Daoy (cell line): Measurements from ENCODE around the genes ARHGAP28 and LRRC30.

DNA sequence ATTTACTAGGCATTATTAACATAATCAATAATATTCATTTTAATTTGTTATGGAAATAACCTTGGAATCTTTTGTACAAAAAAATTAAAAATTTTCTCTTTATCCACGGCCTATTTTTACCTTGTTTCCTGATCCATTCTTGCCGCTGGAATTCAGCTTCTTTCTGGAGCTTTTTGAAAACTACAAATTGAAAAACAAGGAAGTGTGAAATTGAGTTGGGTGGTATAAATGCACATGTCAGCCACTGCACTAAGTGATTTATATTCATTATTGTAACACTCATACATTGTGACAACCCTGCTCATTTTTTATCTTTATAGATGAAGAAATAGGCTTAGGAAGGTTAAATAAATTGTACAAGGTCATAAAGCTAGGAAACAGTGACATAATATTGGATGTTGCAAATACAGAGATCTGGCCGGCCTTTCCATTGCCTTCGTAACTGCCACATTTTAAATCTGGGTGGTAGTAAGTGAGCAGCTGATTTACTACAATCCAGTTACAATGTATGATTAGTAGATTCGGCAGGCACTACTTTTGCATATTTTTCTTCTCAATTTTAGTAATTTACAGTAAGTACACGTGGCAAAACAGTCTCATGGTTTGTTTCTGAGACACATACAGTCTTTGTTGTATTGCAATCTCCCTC lies 76.6 kb upstream of the LPIN2 start:
- RAMPAGE, long total RNA = no peak

DNA sequence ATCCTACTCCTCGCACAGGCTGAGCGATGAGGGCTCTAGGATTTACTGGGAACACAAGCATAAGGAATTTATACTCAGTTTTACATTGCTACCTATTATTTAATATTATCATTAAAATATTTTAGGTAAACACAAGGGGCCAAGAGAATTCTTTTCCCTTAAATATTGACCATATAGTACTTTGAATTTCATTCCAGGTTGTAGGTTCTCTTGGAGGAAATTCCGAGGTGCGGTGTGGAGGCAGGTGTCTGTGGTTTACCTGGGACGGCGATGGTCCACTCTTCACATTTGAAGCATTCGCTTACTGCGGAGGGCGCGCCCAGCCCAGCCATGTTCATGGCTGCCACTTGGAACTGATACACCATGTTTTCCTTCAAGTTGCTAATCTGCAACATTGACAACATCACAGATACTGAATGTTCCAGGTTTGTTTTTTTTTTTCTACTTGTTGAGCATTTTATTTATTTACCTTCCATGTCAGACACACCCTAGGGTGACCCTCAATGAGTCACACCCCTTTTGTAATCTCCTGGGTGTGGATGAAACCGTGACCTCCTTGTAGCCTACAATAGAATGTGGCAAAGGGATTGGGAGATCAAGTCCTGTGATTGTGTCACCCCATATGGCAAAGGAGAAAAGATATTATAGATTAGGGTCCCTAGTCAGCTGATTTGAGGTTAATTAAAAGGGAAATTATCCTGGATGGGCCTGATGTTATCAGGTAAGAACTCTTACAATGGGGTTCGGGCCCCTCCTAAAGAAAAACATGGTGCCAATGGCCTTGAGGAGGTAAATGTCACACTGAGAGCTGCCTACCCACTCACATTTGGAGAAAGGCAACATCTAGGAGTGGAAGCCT lies 99.9 kb downstream of the MYOM1 start:
- RAMPAGE, long total RNA = no peak

GRCh38 chr18:3129322-3129593 lies 90.5 kb downstream of the MYOM1 start:
- RAMPAGE, long total RNA = no peak

DNA sequence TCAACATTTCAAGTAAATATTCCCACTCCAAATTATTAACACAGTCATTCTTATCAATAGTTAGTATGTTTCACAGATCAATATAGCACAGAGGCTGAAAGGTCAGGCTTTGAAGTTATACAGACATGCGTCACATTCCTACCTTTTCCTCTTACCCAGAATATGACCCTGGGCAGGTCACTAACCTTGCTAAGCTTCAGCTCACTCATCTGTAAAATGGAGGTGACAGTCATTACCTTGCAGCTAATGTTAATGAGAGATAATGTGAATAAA lies 13.8 kb upstream of the MYL12A start:
- RAMPAGE, long total RNA = no peak

GRCh38 chr18:3251752-3252793 lies 4.5 kb downstream of the MYL12A start:
- RAMPAGE, long total RNA = no peak

DNA sequence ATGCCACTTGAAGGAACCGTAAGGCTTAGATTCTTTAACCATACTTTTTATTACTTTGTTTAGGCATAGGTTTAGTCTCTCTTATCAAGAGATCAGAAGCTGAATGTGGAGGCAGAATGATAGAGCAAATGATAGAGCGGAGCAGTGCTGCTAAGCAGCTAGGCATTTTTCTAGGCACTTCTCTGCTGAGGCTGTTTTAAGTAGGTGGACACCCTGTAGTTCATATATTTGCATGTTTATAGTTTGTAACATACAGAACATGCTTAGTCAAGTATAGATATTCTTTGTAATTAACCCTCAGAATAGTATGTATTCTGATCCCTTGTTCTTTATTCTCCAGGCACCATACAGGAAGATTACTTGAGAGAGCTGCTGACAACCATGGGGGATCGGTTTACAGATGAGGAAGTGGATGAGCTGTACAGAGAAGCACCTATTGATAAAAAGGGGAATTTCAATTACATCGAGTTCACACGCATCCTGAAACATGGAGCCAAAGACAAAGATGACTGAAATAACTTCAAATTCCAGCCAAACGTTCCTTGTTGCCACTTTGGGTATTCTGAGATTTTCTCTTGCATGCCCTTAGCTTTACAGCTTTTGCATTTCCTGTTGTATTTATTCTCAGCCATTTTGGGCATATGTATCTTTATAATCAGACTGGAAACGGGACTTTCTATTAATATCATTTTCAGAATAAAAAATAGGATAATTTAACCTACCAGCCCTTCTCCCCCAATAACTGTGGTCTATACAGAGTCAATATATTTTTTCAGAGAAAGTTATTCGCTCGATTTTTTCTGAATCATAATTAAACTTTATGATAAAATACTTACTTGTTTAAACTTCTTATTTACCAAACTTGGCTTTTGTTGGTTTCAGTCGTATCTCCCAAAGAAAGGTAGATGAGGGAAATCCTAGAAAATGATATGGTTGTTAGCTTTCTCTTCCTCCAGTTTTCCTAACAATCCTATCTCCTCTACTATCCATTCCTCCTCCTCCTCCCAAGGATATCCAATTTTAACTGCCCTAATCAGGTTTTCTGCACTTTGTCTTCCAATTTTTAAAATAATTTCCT lies 6.2 kb upstream of the MYL12B start:
- RAMPAGE, long total RNA = no peak

GRCh38 chr18:3305125-3305889 lies 43.4 kb downstream of the MYL12B start:
- RAMPAGE, long total RNA = no peak

DNA sequence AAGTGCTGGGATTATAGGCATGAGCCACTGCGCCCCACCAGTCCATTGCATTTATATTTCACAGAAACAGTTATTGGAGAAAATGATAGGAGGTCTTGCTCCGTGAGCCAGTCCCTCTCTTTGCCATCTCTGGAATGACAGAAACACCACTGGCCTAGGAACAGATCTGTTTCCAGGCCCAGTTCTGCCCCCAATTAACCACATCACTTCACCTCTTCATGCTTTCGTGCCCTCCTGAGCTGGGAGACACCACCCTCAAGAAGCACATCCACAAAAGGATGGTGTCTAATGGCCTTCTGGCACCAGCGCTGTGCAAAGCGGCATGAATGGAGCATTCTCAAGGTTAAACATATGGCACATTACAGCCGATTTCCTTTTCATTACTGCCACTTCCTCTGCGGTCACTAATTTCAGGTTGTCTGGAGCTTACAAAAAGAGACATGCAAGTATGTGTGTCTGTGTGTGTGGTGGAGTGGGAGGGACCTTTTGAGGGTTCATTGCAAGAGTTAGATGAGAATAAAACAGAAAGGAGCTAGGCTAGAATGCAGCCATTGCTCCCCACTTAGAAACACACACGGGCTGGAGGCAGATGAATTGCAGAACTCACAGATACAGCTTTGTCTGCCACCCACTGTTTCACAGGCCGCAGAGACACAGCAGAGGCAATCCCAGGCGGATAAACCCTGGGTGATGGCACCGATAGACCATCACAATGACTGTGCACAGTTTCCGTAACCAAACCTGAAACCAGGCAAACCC lies 75.9 kb downstream of the TGIF1 start:
- RAMPAGE, long total RNA = no peak

GRCh38 chr18:3594035-3594816 lies 144.3 kb downstream of the TGIF1 start:
- RAMPAGE, long total RNA = no peak

DNA sequence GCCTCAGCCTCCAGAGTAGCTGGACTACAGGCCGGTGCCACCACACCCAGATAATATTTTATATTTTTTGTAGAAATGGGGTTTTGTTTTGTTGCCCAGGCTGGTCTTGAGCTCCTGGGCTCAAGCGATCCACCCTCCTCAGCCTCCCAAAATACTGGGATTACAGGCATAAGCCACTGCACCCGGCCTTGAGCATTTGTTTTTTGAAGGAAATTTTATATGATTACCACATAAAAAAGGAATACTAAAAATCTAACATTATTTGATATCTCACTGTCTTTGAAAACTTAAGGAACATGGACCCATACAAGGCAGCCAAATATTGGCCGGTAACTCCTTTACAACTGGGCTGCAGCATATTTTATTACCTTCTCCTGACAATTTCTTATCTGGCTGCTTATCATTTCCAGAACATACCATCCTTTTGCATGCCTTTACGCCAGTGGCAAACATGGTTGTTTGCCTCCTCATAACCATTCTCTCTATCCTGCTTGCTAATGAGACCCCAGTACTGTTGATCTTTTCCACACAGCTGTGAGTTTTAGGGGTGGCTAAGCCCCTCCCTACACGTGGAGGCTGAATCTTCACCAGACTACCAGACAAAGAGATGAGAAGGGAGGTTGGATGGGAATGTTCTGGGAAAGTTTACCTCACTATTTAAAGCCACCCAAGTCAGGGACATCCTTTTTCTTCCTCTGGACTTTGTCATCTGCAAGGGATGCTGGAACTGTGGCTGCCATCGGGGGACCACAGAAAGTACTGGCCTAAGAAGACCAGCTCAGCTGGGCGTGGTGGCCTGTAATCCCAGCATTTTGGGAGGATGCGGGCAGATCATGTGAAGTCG lies 157.5 kb downstream of the TGIF1 start:
- RAMPAGE, long total RNA = no peak

DNA sequence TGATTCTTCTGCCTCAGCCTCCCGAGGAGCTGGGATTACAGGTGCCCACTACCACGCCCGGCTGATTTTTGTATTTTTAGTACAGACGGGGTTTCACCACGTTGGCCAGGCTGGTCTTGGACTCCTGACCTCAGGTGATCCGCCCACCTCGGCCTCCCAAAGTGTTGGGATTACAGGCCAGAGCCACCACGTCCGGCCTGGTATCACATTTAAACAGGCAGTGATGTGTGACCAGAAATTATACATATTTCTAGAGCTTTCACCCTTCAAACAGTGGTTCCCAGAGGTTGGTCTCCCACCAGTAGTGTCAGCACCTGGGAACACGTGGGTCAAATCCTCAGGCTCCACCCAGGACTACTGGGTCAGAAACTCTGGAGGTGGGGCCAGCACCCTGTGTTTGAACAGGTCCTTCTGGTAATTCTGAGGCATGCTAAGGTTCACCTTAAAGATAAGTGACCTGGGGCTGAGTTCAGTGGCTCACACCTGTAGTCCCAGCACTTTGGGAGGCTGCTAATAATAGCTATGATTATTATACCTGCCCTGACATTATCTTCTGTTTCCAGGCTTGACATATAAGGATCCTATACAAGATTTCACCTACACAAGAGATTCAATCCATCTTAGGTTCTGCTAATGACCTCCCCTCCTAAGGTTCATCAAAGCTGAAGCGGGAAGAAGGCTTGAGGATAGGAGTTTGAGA lies 170.8 kb downstream of the TGIF1 start:
- RAMPAGE, long total RNA = no peak

GRCh38 chr18:3664848-3665276 lies 214.9 kb downstream of the TGIF1 start:
- RAMPAGE, long total RNA = no peak

DNA sequence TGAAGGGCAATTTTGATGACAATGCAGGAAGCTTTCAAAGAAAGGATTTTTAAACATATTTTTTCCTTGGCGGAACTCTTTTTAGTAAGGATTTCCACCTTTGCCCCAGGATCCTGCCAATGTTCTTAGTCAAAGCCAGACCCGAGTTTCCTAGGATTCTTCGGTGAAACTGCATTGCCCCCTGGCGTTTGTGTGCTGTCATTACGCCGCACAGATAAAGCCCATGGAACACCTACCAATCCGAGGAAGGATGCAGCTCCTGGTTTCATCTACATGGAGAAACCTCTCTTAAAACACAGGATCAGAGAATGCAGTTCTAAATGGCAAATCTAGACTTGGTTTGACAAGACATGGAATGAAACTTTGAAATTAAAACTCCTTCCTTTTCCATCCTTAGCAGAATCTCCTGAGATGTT lies 216.3 kb downstream of the TGIF1 start:
- RAMPAGE, long total RNA = no peak

GRCh38 chr18:3666990-3667505 lies 217.1 kb downstream of the TGIF1 start:
- RAMPAGE, long total RNA = no peak

DNA sequence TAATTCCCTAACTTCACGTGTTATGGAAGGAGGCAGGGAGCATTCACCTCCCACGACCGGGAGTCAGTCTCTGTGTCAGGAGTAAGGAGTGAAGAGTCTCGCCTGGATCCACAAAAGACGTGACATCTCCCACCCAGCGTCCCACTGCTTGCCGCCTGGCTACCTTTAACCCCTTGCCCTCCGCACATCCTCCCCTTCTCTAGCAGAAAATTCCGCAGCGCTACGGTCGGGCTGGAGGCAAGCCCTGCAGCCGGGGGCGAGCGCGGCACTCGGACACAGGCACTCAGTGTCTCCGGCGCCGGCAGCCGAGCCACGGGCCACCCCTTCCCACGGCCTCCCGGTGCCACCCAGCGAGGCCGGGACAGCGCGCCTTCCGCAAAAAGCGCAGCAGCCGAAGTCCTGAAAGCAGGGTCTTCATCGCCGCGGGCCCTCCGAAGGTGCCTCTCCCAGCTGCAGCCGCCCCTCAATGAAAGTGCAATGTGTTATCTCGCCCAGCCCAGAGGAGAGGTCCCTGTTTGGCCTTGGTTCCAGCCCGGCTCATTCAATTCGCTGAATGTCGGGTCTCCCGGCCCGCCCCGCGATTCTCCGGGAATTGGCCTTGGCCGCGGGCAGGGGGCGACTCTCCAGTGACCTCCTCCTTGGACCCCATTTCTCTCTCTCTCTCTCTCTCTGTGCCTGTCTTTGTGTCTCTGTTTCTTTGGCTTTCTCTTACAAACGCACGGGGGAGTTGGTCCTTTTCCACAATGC lies 1.2 kb downstream of the DLGAP1 start:
- RAMPAGE, long total RNA = no peak

DNA sequence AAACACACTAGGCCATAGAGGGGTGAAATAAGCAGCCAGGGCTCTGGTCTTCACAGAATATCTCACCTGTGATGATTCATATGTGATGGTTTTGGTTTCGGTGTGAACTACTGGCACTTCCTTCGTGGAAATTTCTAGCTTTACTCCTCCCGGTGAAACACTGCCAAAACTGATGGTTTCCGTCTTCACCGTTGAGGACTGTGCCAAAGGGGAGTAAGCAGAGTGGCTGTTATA lies 100.5 kb upstream of the ZBTB14 start:
- RAMPAGE, long total RNA = no peak

- RAMPAGE, long total RNA = no peak
Measured at GRCh38 chr18:6061647-6062142, 166.4 kb upstream of the TMEM200C start.

- RAMPAGE, long total RNA = no peak
Measured at GRCh38 chr18:6729171-6730344, at the start of gene ARHGAP28. TSS of gene ARHGAP28 (plus strand) at chr18:6729716.

- RAMPAGE, long total RNA = no peak
Measured at GRCh38 chr18:7230536-7231512, at the start of gene LRRC30. TSS of gene LRRC30 (plus strand) at chr18:7231089.

DNA sequence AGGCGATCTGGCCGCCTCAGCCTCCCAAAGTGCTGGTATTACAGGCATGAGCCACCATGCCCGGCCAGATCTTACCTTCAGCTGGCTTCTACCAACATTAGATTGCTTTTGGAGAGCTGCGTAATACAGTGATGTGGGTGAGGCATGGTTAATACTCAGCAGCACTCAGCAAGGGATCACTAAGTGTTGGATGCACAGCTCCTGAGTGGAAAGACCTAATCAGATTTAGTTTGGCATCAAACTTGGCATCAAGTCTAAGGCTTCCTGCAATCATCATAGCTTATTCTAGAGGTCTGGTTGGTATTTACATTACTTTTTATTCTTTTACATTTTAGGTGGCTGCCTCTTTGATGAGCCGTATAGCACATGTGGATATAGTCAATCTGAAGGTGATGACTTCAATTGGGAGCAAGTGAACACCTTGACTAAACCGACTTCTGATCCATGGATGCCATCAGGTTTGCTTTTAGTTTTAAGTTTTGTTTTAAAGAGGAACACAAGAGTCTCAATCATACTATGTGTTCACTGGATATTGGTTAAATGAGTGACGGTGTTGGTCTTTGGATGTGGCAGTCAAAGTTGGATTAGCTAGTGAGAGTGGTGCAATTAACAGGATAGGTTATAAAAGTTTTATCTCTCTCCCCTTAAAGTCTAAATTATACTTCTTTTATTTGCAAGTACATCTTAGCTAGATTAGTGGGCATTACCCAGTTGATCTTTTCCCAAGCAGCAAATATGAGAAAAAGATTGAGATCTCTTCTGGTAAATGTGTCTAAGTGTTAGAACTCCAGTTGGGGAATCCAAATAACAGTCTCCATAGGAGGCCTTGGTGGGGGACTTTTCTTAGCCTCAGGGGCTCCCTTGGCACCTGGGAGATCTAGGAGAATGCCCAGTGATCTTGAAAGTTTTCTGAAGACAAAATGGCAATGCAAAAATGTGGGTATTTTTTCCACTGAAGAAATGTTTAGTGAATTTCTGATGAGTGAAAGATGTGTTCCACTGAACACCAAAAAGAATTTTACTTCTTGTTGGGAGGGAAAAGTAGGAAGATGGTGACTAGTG lies 207.0 kb downstream of the PTPRM start:
- RAMPAGE, long total RNA = no peak